Metastatic Lung Carcinoma in the Adrenal Gland (tissue), 1 donor: ENCODE measurements around the gene GIT1.

DNA sequence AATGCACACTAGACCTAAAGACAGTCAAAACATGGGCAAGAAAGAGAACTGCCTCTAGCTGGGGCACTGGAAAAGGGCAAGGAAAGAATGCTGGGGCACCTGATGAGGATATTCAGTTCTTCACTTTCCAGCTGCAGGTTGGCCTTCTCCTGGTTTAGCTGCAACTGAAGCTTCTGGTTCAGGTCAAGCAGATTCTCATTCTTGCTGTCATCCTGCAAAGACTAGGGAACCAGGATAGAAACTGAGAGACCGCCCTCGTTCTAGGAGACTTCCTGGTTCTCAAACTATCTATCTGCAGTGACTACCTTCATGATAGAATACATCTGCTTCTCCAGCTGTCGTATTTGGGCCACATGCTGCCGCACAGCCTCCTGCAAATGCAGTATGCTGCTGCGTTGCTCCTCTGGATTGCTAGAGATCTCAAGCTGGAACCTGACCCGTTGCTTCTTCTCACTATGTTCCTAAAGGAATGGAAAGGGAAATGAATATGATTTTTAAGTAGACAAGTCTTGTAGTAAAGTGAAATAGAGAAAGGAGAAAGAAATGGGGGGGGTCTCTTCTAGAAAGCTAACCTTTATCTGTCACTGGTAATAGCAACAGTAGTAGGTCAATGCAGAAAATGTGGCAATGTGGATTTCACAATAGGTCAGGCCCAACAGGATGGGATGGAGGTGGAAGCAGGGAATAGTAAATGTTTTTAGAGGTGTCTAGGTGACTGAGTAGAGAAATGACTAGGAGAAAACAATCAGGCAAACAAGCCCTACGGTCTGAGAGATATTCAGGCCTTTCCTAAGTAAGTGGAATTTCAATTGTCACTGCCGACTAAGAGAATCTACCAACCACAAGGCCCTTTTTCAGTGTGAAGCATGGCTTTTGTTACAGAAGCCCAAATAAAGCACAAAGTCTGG lies 5.8 kb upstream of the RSKR start:
- PRO-cap: no peak

DNA sequence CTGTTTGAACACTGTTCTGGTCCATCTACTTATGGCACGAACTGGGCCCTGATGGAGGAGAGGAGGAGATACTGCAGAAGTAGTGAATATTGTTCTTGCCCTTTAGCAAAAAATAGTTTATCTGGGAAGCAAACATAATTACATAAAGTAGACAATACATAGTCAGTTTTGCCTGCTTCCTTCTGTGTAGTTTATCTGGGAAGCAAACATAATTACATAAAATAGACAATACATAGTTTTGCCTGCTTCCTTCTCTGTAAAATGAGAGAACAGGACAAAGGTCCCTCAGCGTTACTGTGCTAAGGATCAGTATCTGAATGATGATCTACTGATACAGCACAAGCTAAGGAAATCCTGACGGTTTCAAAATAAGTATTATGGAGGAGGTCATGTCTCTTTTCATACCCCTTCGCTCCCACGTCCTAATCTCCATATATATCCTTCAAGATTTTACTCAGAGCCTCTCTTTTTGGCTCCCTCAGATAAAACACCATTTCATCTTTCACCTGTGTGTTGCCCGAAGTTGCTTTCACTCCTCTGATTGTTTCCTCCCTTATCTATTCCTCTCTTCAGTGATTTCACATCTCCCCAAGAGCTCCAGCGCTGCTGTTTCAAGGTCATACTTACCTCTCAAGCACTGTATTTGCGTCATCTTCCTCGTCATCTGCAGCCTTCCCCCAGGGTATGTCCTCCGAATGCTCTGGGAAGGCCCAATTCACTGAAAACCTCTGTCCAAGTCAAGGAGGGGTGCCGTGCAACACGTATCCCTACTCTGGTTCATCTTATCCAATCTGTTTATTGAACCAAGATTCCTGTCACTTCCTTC lies 1.1 kb upstream of the BLTP2 start:
- PRO-cap: unidirectional peak, plus-strand start at position 731 of the sequence

DNA sequence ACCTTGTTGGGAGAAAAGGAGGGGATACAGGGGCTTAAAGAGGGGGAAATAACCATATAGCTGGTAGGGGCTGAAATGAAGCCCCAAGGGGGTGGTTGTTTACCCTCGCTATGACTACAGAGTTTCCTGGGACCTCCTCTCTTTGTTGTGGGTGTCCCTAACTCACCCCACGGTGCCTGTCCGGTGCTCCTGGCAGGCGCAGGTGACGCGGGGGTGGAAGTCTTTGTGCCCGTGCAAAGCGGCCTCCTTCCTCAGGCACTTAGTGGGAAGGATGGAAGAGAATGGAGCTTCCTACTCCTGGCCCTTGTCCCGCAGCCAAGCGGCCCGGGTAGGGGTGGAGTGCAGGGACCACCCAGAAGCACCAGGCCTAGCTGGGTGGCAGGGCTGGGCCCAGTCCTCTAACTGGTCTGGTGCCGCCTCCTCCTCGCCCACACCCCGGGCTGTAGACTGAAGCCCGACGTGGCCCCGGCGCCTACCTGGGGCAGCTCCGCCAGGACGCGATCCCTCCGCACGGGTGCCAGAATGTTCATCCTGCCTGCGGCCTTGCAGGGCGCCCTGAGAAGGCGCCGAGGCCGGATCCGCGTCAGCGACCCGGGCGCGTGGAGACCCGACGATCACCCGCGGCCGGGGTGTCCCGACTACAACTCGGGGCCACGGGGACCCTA lies 799 bp downstream of the RAB34 start:
- PRO-cap: bidirectional peak, plus-strand start at position 548 of the sequence, minus-strand start at position 449 of the sequence

- PRO-cap: unidirectional peak, plus-strand start at chr17:28724397
These were observed 2.0 kb downstream of the TLCD1 start for GRCh38 chr17:28724004-28724484.

DNA sequence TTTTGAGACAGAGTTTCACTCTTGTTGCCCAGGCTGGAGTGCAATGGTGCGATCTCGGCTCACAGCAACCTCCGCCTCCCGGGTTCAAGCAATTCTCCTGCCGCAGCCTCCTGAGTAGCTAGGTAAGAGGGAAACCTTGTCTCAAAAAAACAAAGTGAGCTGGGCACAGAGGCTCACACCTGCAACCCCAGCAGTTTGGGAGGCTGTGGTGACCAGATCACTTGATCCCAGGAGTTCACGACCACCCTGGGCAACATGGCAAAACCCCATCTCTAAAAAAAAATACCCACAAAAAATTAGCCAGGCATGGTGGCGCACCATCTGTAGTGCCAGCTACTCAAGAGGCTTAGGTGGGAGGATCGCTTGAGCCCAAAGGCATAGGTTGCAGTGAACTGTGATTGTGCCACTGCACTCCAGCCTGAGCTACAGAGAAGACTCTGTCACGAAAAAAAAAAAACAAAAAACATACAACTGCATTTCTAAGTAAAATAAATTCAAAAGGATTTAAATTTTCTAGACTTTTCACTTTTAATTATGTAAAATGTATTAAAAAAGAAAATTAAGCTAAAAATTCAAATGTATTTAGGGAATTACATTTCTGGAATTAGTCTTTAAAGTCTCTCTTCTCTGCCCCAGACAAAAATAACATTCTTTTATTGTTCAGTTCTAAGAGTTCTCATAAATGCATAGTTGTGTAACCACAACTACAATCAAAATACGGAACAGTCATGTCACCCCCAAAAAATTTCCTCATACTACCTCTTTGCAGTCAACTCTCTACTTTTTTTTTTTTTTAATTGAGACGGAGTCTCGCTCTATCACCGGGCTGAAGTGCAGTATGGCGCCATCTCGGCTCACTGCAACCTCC lies 14.2 kb downstream of the FAM222B start:
- PRO-cap: no peak

GRCh38 chr17:28855136-28855725 lies 415 bp downstream of the ERAL1 start:
- PRO-cap: no peak

DNA sequence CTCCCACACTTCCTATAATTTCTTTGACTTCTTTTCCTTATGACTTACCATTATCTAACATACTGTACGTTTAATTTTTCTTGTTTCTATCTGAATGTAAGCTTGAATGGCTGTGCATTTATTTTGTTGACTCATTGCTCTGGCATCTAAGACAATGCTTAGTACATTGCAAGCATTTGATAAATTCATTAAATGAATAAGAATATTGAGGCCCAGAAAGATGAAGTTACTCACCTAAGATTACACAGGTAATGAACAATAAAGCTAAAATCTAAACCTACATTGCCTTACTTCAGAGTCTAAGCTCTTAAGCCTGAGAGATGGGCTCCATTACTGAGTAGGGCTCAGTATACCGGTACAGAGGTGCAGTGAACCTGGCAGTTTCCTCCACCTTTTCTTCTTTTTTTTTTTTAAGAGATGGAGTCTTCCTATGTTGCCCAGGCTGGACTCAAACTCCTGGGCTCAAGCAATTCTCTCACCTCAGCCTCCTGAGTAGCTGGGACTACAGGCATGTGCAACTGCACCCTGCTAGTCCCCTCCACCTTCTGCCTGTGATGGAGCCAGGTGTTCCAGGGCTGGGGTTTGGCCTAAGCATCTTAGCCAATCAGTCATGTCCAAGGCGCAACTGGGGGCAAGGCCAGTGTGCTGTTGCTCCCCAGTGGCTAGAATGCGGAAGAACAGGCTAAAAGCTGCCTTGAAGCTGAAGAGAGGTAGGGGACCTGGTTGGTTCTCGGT lies 18.8 kb downstream of the FLOT2 start:
- PRO-cap: no peak

DNA sequence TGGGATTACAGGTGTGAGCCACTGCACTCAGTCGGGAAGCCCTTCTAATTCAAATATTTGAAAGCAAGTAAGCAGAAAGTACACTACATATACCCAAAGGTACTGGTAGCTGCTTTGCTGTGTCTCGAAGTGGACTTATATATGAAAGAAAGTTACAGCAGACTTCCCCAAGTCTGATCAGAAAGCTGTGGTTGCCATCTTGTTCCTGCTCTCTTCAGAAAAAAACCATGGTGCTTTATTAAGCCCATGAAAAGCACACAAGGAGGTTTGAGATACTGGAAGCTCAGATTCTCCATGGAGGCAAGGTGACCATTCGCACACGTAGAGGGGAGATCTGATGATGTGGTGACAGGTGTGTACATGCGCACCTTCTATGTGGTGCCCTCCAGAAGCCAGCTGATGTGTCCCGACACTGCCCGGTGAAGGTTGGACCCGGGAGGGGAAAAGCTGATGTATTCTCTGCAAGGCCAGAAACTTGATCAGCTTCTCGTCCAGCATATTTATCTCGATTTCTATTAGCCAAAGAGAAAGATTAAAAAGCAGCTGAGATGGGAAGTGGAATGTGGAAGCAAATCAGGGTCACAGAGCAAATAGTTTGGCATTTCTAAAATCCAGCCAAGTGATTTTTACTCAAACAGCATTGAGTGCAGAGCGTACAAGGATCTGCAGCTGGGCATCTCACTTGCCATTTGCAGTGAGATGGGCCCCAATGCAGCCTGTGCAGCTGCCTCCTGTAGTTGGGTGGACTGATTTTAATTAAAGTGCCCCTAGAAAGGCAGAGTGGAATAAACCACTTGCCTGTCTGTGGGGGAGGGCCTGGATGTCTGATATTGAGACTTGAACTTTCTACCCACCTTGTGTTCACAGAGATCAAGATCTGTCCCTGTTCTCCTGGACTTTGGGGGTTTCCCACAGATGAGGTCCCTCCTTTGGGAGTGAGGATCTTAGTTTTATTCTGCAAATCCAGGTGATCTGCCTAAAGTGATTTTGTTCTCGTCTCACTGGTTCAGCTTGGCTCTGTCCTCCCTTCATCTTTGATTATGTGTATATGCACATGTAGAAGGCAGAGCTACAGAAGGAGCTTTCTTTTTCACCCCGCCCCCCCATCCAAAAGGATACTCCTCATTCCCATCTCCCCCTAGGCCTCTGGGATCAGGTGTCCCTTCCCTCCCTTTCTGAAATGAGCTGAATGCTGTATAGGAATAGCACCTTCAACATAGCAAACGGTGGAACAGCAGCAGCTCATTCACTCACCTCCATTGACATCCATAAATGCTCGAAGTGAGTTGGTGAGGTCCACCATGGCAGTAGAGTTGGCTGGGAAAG lies 7.4 kb upstream of the DHRS13 start:
- PRO-cap: no peak

DNA sequence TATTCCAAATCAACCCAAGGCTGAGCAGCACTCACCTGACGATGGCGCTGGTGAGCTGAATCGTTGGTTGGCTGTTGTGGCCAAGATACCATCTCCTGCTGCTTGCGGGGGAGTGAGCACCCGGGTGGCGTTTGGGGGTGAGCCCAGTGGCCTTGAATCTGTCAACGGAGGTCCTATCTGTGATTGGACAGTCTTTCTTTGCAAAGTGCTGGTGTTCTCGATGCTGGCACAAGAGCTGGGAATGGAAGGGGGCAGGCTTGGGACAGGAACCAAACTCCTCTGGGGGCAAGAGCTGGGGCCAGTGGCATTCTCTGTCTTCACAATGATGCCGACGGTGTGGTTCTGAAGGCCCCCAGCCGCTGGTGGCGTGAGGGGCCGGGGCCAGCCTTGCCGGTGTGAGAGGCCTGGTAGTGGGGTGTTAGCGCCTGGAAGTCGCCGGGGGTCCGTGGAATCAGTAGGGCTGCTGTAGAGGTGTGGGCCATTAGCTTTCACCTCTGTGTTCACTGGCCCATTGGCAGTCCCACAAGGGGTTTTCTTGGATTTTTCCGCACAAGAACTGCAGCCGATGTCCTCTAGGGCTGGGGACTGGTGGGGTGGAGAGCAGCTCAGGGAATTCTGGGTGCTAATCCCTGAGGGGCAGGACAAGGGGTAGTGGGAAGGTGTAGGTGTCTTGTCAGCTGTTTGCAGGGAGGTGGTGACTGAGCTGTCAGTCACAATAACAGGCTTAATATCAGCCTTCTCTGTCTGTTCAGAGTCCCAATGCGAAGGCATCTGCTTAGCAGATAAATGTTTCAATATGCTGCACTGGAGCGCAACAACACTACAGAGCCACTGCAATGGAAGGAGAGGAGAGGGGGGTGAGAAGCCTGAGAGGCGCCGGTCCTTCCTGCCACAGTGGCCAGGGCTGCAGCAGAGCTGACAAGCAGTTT lies 9.8 kb upstream of the DHRS13 start:
- PRO-cap: no peak

DNA sequence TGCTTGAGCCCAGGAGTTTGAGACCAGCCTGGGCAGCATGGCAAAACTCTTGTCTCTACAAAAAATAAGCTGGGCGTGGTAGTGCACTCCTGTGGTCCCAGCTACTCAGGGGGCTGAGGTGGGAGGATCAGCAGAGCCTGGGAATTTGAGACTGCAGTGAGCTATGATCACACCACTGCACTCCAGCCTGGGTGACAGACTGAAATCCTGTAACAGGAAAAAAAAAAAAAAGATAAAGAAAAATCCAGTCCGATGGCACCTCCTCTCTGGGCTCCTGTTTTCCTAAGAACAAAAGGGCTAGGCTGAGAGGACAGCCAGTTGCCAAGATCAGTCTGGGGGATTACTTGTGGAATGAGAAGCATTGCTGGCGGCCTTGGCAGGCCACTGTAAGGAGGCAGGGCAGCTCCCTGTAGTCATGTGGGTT lies 2.9 kb upstream of the PIPOX start:
- PRO-cap: no peak

DNA sequence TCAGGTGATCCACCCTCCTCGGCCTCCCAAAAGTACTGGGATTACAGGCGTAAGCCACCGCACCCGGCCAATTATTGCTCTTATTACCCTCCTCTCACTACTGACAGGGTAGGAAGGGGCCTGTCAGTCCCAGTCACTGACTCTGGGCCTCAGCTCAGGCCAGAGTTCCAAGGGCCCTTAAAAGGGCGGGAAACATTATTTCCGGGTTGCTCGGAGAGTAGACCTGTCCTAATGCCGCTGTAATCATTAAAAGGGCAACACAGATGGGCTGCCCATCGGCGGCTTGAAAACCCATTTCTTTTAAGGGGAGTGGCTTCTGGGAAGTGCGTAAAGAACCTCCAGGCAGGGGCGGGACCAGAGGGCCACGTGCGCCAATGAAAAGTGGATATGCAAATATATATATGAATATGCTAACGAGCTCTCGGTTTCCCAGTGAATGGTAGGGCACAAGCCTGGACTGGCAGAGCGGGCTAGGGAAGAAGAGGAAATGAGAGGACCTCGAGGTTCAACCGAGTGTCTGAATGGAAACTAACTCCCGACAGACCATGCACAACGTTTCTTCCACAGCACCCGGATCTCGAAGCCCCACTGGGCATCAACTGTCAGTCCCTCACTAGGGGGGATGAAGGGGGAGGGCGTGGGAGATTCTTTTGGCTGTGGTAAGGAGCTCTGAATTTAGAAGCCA lies 26.7 kb downstream of the PIPOX start:
- PRO-cap: no peak

GRCh38 chr17:29108010-29108623 lies 65.2 kb downstream of the PIPOX start:
- PRO-cap: no peak

DNA sequence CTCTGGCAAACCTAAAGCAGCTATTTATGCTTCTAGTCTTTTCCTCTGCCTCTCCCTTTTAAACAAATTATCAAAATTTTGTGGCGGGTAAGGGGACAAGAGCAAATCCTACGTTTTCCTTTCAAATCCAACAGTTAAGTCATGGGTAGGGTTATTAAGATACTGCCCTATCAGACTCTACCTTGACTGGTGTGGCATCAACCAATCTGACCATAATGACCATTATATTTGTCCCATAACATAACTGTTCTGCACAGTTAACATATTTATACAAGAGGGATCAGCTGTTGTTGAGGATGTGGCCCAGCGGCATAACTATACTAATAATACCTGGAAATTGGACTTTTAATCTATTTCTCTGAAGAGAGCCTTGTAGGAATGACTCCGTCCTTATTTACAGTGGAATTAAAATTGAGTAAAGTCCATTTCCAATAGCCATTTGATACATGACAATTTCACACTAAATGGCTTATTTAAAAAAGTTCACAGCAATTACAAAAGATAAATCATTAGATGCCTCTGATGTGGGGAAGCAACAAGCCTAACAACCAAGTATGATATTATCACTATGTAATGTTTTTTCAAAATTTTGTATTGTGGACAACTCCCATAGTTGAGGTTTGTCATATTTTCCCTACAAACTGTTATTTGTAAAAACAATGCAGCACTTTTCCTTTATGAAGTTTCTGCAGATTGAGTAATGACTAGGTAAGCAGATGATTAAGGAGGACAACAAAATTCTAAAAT lies 13.6 kb downstream of the CRYBA1 start:
- PRO-cap: no peak

DNA sequence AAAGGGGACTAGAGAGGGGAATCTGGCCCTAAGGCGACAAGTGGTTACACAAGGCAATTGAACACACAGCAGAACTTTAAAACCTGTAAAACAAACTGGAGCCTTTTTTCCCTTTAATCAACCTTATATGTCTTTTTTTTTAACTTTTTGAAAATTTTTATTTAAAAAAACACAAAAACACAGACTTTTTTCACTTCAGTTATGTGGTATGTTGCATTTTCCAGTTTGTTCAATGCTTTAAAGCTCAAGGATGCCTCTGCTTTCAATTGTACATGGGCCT lies 15.5 kb downstream of the CRYBA1 start:
- PRO-cap: no peak

DNA sequence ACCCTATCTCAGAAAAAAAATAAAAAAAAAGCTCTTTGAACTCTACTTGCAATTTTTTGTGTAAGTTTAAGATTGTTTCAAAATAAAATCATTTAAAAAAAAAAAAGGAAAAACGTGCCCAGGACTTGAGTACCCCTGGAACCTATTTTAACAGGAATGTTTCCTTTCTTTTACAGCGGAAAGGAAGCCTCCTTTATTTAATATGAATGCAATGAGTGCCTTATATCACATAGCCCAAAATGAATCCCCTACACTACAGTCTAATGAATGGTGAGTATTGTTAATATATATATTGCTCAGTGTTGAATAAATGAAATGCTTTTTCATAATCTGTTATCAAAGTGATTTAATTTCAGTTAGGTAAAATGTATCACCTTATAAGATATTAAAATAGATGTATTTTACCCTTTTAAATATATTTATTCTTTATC lies 77.3 kb downstream of the ABHD15 start:
- PRO-cap: no peak

GRCh38 chr17:29574438-29575182 lies 6.1 kb downstream of the TP53I13 start:
- PRO-cap: no peak

- PRO-cap: bidirectional peak, plus-strand start at chr17:29589773, minus-strand start at chr17:29589648
These were observed at the start of gene GIT1 for GRCh38 chr17:29589127-29589957. GIT1 (minus strand) TSS chr17:29589648.

- PRO-cap: no peak
These were observed 428 bp upstream of the GIT1 start for GRCh38 chr17:29589958-29590193.

- PRO-cap: no peak
These were observed 915 bp upstream of the GIT1 start for GRCh38 chr17:29590194-29590932.

- PRO-cap: no peak
These were observed 7.7 kb downstream of the CORO6 start for GRCh38 chr17:29615084-29615390.